A172 (cell line): ENCODE measurements around a stretch of chr7.

DNA sequence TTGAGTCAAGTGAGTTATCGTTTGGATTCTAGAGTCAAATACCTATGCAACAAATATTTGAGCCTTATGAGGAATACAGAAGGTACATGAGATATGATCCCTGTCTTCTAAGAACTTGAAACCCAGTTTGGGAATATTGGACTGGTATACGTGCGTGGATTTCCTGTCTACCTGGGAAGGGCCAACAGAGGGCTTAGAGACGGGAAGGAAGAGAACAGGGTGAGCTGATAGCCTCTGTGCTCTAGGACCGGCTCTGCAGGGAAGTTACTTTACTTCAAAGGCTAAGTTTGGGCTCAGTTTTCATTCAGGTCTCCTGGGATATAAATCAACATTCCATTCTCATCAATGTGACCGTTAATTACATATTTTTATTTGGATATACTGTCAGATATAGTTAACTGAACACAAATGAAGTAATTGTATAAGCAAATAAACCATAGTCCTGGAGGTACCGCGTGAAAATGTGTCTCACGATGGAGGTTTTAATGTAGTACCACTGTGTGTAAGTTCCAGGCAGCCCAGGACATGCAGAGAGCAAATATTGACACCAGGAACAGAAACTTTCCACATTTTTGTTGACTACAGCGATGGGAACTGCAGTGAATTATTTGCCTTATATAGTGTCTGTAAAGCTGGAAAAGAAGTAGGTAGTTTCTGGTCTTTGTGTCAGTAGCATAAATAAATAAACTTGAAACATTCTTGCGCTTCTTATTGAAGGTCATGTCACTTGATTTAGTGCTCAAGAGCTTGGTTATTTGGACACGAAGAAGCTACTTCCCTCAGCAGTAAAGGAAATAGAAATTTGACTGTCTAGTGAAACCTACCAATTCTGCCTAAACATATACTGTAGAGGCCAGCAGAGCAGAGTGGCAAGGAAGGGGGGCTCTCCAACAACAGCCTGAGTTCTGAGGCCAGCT lies 8.7 kb downstream of the CHST12 start:
- RAMPAGE, long total RNA: no peak

GRCh38 chr7:2519186-2519419 lies 471 bp upstream of the LFNG start:
- RAMPAGE, long total RNA: no peak

DNA sequence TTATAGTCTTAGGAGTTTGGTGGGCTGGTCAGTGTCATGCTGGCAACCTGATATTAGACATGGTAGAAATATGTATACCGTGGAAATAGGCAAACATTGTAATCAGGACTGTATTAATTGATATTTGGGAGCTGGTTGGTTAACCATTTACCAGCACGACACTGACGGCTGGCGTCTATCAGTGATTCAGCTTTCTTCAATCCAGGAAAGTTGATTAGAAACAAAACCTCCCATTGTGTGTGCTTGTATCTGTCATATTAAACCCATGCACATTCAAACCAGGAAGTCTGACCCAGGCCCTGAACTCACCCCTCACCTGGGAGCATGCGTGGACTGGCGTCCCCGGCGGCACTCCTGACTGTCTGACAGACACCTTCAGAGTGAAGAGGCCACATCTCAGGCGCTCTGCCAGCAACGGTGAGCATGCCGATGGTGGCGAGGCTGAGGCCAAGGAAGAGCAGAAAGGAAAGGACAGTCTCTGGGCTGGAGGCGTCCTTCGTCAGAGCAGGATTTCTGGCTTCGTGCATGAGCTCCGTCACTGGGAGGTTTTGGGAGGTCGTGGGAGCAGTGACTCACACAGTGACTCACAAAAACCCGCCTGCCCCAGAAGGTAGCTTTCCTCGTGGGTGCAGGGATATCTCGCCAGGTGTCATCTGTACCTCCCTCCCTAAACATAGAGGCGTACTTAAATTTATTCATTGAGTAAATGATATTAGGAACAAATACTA lies 13.3 kb downstream of the IQCE start:
- RAMPAGE, long total RNA: no peak

DNA sequence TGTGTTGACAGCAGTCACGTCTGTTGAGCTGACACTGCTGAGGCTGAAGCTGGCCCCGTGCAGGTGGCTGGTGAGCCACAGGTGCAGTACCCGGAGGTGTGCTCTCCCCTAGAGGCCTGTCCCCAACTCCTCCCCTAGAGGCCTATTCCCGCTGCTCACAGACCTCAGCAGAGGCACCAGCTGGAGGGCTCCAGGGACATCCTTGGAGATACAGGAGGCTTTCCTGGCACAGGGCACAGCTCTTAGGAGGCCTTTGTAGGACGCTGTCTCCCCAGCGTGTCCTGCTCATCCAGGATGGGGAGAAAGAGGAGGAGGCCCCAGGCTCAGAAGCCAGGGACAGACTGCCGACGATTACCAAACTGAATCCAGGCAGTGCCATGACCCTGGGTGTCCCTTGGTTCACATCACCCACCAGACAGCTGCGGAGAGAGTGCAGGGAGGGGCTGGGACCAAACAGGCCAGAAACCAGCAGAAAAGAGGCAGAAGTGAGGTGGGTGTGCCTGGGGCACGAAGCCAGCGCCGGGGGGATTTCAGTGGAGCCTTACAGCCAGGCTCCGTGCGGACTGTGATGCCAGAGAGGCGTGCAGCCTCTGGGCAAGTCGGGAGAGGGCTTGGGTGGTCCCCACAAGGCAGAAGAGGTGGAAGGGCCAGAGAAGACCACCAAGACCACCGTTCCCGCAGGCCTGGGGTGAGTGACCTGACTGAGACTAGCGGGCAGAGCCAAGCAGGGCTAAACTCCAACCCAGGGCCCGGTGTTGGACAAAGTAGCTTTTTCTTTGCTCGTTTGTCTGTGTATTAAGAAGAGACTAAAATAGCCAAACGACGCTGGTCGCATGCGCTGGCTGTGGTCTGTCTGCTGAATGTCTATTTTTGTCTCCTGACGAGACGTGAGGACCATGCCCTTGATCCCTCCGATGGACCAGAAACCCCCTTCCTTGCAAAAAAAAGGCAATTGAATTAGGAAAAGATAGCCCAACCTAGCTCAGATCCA lies 18.3 kb upstream of the TTYH3 start:
- RAMPAGE, long total RNA: no peak

- RAMPAGE, long total RNA: no peak
Observed at GRCh38 chr7:2641344-2642165, 9.8 kb downstream of the TTYH3 start.

- RAMPAGE, long total RNA: no peak
Observed at GRCh38 chr7:2645019-2645719, 13.4 kb downstream of the TTYH3 start.

DNA sequence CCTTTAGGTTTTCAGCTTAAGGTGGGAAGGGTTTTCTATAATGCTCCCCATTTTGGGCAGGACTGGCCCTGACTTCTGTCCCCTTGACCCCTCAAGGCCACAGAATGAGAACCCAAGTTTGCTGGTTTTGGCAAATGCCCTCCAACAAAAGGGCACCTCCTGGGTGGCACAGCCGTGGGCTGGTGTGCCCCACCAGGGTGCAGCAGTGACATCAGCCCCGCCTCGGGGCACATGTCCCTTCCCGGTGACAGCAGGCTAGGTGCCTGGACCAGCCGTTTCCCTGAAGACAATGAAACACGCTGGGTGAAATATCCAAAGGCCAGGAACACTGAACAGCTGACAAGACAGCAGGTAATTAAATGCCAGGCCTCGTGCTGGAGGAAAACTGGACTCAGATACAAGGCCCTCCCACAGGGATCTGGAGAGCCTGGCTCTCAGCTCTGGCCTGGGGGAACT lies 11.5 kb upstream of the AMZ1 start:
- RAMPAGE, long total RNA: no peak

DNA sequence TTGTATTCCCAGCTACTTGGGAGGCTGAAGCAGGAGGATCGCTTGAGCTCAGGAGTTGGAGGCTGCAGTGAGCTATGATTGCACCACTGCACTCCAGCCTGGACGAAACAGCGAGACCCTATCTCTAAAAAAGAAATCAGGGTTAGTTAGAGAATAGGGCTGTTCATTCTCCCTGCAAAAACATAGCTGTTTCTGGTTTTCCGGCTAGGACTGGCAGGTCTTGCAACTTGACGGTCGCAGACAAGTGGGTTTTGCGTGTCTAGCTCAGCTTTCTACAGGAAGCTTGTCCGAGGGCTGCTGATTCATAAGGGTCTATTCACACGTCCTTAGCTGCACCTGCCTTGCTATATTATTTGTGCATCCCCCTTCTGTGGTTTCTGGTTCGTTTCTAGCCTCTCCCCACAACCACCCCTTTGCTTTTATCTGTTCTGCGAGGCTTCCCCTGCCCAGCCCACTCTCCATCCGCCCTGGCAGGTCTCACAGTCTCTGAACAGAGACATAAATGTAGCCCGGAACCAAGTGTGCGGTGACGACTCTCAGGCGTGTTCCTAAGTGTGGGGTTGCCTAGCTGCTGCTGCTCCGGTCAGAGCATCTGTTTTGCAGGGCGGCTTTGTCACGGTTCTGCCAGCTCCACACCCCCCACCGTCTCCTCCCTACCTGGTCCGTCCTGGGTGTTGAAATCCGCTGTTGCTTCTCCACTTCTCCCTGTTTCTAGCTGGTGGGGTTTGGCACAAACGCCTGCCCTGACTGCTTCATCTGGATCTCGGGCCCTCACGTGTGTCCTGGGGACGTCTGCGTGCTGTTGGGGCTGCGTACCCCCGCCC lies 10.9 kb downstream of the AMZ1 start:
- RAMPAGE, long total RNA: no peak

DNA sequence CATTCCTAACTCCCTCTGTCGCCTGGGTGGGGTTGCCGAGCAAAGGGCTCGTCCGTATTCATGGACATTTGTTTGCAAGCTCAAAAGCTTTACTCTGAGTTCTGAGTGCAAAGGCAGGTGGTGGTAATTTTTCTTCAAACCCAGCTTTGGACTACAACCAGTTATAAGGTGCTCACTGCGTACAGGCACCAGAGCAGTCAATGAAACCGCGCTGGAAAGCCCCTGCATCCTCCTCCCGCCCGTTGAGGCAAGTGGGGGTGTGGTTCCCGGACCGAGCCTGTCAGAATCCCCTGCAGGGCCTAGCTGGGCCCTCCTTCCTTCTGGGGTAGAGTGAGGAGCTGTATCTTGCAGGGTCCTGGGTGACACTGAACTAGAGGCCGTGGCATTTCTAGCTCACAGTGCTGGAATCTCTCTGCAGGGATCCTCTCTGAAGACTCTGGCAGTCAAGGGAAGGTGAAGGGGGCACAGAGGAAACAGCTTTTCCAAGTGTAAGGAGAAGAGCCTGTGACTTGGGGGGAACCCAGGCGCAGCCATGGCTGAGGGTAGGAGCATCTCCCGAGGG lies 22.3 kb downstream of the AMZ1 start:
- RAMPAGE, long total RNA: no peak

DNA sequence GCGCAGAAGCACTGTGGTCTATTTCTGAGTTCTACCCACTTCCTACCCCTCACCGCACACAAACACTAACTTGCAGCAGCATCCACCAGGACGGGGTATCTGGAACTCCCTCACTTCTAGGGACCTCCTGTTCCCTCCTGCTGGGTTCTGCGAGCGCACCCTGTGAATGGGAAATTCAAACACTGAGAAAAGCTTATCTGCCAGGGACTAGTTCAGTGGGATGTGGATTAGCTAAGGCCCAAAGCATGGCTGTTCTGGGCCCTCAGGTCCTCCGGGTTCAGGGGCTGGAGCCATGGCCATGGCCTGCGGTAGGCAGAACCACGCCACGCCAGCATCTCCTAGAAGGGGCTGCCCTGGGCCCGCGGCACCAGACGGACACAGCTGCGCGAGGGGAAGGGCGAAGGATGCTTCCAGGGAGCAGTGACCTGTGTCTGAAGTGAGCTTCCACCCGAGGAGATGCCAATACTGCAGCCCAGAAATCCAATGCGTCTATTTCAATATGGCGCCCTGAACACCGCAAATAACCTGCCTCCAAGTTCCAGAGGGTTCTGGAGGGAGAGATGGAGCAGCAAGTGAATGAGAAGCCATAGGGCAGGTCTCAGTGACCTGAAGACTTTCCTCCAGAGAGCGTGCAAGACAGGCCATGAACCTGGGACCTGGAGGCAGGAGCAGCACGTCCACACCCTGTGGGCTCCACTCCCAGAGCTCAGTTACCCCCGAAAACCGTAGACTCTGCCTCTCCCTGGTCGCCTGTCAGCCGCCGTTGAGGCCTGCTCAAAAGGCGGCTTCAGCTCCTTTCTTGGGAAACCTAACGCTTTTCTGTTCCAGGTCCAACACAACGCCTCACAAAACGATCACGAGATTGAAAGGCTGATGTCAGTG lies 37.2 kb downstream of the AMZ1 start:
- RAMPAGE, long total RNA: no peak

DNA sequence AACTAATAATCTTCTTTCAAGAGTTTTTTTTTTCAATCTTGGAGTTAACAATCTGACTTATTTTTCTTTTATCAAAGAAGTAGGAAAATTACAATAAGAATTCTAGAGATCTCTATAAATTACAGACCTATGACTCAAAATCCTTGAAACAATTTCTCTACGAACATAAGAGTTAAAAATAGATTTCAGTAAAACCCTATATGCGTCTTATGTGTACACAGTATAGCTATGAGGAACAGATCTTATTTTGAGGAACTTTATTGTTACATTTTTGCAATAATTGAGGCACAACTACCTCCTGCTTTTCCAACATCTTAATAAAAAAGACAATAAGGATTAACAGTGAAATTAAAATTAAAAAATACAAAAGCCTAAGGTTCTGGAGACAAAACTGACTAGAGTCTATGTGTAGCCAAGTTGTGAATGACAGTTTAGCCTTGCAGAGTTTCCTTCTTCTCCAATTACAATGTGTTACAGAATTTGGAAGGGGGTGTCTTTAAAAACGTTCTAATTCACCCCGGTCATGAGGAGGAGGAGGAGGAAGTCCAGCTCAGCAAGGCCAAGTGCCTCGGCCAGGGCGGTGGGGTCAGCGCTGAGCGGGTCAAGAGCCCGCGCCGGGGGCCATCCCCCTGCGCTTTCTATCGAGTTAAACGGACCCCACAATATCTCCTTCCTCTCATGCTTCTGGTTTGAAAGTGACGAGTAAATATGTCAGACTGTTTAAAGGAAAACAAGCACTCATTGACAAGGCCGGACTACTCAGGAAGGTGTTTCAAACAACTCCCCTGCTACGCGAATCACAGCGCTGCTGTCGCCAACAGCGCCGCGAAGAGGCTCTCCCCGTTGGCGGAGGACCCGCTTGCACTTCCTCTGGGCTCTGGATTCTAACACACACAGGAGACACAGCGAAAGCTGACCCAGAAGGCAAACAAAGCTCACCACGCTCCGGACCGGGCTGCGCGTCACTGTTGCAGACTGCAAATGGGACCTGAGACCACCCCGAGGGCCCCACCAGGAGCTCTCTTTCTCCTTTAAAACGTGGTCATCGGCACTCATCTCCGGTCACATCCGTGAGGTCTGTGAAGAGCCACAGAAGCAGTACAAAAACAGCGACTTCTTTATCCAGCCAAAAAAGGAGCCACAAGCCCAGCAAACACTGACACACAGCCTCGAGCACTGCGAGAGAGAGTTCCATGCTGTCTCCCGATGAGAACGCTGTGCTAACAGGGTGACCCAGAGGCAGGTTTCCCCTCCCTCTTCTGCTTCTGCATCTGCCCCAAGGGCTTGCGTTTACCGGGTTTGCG lies 40.8 kb downstream of the AMZ1 start:
- RAMPAGE, long total RNA: no peak

GRCh38 chr7:2733983-2734540 lies 46.1 kb downstream of the AMZ1 start:
- RAMPAGE, long total RNA: no peak

- RAMPAGE, long total RNA: no peak
Observed at GRCh38 chr7:2777777-2778211, 66.3 kb downstream of the GNA12 start.

GRCh38 chr7:2787245-2787957 lies 56.7 kb downstream of the GNA12 start:
- RAMPAGE, long total RNA: no peak

- RAMPAGE, long total RNA: no peak
Observed at GRCh38 chr7:3042892-3043513, 664 bp downstream of the CARD11 start.

DNA sequence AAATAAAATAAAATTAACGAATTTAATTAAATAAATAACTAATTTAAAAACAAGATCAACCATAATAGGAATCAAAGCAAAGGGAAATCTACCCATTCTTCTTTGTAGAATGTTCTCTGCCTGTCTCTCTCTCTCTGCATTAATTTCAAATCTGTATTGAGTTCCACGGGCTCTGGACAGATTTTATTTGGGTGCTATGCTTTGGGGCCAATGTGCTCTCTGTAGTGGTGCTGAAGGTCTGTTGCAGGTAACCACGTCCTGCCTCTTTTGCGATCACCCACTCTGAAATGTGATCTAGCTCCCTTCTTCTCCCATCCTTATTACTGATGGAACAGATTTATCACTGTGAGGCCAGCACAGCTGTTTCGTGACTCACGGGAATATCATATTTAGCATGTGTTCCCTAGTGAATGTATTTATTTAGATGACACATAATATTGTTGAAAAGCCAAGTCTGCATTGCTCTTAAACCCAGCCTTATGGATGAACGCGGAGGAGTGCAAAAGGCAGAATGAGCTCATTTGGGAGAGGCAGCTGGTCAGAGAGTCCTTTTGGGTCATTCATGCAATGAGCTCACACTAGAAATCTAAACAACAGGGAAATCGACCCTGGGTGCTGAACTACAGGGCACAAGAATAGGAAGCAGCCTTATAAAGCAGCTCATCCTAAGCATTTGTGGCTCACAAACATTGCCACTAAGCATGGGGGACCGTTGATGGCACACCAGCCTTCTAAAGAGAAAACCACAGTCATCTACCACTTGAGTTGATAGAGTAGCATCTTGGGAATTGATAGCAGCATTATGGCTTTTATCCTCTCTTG lies 33.2 kb upstream of the SDK1 start:
- RAMPAGE, long total RNA: no peak

DNA sequence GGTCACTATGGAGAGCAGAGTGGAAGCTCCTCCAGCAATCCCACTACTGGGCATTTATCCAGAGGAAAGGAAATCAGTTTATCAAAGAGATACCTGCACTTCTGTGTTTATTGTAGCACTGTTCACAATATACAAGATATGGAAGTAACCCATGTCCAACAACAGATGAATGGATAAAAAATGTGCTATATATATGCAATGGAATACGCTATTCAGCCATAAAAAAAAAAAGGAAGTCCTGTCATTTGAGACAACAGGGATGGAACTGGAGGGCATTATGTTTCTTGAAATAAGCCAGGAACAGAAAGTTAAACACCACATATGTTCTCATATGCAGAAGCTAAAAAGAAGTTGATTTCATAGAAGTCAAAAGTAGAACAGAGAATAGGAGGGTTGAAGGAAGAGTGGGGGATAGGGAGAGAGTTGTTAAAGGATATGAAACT lies 217.7 kb downstream of the SDK1 start:
- RAMPAGE, long total RNA: no peak

- RAMPAGE, long total RNA: no peak
Observed at GRCh38 chr7:3926789-3927184, 625.7 kb downstream of the SDK1 start.

GRCh38 chr7:4089074-4089481 lies 593.0 kb upstream of the FOXK1 start:
- RAMPAGE, long total RNA: no peak

DNA sequence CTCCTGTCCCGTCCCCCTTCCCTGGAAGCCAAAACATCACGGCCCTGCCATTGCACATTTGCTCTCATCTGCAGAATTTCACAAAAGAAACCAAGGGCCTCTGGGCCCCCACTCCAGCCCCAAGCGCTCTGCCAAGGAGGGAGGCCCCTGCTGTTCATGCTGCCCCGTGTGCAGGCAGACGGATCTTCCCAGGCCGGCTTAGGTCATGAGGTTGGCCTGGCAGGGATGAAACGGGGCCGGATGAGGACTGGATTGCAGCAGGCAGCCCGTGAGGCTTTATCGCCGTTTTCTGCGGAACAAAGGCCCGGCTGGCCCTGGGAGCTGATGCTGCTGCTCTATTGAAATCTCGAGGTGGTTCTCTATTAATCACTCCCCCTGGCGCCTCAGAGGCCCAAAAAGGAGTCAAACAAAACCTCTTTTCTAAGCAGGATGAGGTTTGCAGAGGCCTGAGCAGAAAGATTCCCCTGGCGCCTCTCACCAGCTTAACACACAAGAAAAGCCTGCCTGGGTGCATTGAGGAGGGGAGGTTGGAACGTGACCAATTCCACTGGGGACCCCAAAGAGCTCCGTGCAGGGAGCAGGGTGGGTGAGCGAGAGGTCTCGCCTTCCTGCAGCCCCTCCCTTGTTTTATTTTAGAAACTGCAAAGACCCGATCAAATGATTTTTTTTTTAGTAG lies 31.4 kb upstream of the FOXK1 start:
- RAMPAGE, long total RNA: no peak